Cardiac septum (tissue), 1 donor: ENCODE results near the gene PPP3R2.

DNA sequence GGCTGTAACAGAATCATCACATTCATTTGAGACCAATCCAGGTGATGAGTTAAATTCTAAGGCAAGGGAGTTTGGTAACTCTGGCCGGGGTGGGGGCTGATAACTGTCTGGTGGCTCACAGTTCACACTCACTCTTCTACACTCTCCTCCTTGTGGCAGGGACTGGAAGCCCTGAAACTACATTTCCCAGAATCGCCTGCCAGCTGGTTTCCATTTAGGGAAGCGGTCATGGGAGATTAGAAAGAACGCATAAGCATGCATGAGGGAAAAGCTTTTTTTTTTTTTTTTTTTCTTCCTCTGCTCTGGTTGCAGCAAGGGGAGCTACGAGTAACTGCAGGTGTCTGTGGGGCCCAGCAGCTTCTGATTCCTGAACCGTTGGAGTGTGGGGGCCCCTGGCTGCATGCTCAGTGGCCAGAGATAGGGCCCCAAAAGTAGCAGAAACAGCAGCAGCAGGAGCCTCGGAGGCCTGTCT is 154.8 kb upstream of the TBC1D2 start:
- PRO-cap, result no peak

DNA sequence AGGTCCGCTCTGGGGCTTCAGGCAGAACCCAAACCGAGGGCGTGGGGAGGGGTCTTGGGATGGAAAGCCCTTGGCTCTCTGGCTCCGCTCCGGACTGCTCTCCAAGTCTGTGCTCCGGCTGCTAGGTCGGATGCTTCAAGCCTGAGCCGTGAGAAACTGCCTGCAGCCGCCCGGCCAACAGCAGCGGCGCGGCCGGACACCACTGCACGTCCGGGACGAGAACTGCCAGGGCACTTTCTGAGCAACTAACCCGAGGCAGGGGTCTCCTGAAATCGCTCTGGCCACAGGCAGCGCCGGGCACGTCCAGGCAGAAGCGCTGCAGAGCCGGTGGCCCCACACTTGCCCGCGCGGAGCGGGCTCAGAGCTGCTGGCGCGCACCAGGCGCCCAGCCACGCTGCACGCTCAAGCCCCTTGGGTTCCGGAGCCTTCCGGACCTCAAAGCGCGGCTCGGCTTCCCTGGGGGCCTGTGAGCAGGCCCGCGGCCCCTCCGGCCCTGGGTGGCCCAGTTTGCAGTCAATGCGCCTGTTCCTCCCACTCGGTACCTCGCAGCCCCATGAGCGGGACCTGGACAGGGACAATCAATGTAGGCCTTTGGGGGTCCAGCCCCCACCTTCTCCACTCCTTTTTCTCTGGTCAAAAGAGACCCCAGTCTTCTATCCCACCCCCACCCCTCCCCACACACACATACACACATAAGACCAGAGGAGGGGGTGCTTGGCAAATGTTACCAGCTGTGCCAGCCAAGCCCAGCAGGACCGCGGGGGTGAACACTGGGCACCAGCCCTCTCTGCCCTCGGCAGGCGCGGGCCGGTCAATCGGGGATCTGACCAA is 1.0 kb downstream of the GABBR2 start:
- PRO-cap, result no peak

DNA sequence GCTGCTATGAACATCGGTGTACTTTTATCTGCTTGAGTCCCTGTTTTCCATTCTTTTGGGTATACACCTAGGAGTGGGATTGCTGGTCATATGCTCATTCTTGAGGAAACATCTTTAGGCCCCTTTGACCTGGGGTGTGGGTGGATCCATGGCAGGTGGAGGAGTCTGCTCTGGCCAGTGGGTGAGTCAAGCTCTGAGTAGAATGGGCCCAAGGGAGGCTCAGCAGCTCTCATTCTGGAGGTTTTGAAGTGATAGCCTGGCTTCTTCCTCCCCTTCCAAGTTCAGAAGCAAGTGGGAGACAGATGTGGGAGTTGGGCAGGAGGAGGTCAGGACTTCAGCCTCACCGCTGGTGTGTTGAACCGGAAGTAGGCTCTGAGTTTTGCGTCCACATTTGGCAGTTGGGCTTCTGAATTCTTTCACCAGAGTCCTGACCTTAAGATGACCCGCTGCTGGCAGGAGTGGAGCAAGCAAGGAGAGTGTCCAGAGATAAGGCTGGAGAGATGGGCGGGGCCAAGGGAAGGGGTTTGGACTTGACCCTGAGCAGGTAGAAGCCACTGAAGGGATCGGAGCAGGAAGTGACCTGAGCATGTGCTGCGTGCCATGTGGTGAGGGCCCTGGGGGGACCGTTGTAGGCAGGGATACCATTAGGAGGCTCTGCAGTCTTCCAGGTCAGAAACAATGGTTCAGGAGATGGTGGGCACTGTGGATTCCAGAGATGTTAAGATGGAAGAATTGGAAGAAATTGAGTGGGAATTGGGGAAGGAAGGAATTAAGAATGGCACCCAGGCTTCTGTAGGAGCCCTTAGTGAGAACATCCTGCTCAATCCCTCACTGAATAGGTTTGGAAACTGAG is 25.7 kb downstream of the GALNT12 start:
- PRO-cap, result no peak

GRCh38 chr9:98953837-98954162 is 10.1 kb downstream of the COL15A1 start:
- PRO-cap, result no peak

DNA sequence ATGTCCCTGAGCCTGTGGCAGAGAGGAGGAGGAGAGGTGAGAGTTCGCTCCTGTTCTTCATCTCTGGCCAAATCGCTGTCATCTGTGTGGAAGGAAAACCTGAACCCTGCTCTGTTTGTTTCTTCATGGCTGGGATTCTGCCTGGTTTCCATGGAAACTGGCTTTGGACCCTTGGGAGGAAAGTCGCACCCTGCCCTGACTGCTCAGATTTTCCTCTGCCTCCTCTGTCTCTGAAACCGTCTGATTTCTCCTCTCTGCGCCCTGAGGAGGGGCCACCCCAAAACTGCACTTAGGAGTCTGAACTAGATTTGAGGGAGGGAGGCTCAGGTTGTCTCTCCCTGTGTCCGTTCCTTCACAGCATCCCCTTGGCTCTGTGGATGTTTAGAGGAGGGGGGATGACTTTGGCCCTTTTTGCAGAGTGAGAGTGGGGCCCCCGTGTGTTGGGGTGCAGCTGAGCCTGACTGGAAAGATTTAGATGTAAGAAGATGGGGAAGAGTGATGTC is 31.8 kb downstream of the COL15A1 start:
- PRO-cap, result no peak

DNA sequence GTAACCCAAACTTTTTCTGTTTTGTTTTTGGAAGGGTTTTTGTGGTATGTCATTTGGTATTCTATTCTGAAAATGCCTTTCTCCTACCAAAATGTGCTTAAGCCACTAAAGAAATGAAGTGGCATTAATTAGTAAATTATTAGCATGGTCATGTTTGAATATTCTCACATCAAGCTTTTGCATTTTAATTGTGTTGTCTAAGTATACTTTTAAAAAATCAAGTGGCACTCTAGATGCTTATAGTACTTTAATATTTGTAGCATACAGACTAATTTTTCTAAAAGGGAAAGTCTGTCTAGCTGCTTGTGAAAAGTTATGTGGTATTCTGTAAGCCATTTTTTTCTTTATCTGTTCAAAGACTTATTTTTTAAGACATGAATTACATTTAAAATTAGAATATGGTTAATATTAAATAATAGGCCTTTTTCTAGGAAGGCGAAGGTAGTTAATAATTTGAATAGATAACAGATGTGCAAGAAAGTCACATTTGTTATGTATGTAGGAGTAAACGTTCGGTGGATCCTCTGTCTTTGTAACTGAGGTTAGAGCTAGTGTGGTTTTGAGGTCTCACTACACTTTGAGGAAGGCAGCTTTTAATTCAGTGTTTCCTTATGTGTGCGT is 45.2 kb downstream of the TGFBR1 start:
- PRO-cap, result no peak

DNA sequence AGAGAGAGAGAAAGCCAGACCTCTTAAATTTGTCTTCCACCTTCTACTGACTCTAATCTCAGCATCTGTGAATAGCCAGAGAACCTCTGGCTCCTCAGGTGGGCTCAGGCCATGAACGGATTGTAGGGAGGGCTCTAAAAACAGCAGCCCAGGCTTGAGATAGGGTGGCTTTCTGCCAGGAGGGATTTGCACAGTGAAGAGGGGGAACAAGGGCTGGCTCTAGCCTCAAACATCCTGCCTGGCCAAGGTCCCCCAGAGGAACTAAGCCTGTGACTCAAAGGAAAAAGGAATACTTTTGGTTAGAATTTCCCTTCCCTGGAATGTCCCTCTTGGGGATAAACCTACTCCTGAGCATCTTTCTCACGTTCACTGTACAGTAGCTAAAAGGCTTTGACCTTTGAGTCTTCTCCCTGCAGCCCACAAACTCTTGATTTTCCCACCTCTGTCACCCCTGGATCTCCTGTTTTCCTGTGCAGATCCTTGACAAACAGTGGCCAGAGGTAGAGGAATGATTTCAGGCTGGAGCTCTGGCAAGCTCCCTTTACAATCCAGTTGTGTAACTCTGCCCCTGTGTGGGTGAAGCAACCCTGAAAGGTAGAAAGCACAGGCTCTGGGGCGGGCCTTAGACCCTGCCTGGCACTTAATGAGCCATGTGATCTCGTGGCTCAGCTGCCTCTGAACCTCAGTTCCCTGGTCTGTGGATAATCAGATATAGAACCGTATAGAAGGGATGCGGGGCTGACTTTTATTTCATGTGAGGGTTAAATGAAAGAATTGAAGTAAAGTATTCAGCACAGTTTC is 17.4 kb downstream of the SEC61B start:
- PRO-cap, result no peak

GRCh38 chr9:99819801-99820430 is 1.8 kb upstream of the NR4A3 start:
- PRO-cap, result bidirectional peak, plus-strand start at chr9:99820318, minus-strand start at chr9:99819918

DNA sequence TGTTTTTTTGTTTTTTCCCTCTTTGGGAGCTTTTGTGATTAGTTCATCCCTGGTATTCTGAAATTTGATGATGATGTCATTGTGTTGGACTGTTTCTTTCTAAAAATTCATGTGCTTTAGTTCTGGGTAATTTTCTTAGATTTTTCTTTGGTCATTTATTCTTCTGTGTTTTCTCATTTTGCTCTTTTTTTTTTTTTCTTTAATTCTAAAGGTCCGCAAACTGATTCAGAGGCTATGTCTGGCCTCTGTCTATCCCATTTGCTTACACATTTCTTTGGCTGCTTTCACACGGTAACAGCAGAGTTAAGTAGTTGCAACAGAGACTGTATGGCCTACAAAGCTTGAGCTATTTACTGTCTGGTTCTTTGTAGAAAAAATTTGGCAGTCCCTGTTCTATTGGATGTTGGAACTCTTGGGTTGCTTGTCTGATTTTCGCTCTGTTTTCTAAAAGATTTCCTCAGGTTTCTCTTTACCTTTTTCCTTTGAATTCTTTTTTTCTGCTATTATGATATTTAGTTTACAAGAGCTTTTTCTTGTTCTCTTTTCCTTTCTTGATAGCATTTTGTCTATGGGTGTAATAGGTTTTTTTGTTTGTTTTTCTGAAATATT is 25.0 kb downstream of the STX17 start:
- PRO-cap, result no peak

DNA sequence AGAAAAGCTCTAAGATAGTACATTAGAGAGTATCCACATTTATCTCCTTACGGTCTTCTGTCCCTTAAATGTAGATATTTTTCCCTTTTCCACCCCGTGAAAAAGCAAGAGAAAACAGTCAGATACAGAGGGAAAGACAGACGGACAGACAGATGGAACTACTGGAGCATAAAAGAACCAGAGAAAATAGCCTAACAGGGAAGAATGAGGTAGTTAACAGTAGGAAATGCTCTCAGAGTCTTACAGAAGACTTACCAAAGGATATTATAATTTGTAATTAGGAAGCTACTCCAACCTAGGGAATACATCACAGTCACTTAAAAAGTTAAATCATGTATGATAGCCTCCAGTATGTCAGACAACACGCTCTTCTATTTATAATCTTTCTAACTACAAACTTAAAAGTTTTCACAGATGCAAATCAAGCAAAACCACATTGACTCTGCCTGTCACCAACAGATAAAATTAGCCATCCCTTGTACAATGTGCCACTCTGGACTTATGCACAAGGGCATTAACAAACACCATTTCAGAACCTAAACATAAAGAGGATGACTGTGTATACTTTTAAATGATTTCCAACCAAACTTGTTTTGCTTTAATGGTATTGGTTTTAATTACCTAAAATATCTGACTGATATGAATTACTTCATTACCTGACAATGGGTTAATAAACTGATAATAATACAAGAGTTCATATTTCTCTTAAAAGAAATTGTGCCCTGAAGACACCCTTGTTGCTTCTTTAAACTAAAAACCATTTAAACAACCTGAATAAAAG is 14.8 kb downstream of the ERP44 start:
- PRO-cap, result no peak

DNA sequence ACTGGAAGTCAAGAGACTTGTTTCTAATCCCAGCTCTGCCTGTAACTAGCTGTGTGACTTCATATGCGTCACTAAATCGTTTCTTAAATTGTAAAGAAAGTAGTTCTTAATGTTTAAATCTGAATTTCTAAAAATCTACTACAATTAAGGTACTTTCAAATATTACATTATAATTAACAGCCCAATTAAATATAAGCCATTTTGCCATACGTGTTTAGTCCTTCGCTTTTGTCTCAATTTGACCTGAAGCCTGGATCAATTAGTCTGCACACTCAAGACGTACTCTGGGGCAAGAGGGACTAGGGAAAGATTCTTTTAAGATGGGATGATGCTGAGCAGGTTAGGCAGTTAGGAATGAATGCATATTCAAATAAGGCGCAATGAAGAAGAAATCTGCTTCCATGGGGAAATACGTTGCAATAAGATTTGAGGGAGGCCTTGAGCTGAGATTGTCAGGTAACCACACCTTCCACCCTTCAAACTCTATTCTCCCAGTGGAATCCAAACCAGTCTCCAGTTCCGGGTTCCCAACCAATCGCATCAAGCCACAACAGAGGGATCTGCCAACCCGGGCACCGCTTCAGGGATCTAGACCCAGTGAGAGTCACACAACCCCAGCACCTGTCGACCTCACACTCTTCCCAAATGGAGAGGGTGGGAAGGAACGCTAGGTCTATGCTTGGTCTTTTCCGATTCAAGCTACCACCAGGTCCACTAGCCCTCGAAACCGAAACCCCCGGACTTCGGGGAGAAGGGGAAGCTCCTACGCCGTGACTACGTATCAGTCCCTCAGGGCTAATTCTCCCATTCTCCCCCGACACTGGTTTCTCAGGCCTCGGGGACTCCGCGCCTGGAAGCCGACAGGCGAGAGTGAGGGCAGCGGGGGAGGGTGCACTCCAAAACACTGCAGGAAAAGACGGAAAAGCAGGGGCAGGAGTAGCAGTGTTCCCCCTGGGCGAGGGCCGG is 745 bp downstream of the ERP44 start:
- PRO-cap, result unidirectional peak, plus-strand start at position 607 of the sequence

DNA sequence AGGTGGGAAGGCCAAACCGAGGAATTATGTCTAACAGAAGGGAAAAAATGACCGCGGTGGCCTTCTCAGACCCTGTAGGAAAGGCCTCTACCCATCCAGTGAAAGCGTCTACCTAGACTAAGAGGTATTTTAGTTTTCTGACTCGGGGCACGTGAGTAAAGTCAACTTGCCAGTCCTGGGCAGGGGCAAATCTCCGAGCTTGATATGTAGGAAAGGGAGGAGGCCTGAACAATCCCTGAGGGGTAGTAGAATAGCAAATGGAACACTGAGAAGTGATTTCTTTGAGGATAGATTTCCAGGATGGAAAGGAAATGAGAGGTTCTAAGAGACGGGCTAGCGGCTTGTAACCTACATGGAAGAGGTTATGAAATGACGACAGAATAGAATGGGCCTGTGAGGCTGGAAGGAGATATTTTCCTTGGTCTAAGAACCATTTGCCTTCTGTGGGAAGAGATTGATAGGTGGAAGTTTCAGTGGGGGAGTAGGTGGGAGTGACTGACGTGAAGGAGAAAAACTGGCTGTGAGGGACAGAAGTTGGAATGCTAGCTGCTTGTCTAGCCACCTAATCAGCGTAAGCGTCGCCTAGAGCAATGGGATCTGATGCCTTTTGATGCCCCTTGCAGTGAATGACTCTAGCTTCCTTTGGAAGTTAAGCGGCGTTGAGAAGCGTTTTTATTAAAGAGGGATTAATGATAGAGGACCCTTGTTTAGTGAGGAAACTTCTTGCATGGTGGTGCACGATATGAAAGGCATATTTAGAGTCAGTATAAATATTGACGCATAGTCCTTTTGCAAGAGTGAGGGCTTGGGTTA is 42.7 kb downstream of the INVS start:
- PRO-cap, result no peak

DNA sequence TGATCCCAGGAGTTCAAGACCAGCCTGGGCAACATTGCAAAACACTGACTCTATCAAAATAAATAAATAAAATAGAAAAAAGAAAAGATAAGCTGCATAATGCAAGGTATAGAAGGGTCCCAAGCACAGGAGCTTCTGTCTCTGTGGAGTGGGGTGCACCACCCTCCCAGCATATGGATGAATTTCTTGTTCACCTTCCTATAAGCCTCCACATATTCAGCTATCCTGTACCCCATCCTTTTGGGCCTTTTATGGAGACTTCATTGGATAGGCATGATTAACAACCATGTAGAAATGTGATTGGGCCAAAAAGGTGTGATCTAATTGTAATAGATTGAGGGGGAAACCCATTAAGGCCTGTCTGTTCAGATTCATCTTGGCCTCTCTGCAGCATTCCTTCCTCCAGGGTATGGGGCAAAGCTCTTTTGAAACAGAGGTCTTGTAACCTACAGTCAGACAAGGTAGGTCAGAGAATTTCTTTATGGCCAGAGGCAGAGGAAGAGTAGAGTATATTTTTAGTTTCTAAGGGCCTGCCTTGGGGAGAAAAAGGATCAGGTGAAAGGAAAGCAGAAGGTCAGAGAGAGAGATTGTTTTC is 98.4 kb downstream of the INVS start:
- PRO-cap, result no peak

GRCh38 chr9:100427700-100428328 is 871 bp downstream of the MSANTD3 start:
- PRO-cap, result bidirectional peak, plus-strand start at chr9:100427869, minus-strand start at chr9:100427746

GRCh38 chr9:100690419-100690984 is 112.6 kb downstream of the CAVIN4 start:
- PRO-cap, result no peak

DNA sequence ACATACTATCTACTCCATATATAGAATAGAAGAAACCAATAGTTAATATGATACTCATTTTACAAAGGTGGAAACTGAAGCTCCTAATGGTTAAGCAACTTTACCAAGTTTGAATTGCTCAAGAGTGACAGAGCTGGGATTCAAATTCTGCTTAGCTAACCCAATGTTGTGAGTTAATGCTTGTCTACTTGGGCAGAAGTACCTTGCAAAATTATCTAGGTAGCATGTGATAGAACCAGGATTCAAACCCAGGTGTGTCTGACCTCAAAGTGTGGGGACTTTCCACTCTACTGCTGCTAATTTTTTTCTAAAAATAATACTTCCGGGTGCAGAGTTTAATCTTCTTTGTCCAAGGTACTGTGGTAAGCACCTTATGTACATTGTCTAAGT is 7.7 kb downstream of the ALDOB start:
- PRO-cap, result no peak

DNA sequence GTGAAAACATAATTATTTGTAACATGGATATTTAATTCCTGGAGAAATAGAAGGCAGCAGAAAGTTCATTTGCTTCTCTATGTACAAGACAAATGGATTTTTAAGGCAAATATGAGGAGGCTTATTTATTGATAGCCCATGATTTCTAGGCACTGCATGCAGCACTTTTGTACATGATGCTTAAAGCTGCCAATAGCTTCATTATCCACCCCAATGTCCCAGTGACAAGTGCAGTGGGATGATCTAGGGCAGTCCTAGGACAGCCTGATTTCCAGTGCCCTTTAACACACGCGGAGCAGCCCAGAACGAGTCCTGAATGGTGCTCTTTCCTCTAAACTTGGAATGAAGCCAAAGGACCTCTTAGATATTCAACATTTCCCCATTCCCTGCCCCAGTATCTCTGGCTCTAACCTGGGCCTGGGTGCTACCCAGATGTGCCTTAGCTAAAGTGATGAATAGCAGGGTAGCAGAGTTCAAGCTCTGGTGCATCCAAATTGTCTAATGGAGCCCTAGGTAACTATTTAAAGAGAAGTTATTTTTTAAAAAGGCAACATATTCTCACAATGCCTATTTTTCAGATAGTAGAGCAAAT is 1.1 kb downstream of the ALDOB start:
- PRO-cap, result no peak

DNA sequence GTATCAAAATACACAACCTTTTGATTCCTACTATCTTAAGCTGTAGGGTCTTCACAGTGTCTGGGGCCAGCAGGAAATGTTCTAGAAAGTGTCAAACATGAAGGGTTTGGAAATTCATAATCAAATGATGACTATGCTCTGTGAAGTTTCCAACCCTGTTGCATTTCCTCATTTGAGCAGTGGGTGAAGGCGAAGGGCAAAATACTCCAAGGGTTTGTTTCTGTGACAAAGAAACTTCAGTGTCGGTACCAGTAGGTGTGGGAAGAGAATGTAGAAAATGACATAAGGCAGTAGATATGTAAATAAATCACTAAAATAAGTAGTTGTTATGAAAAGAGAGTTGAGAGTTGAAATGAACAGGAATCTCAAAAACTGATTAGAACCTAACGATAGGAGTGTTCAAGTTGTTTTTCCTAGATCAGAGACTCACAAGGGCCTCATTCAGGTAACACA is 542 bp downstream of the ALDOB start:
- PRO-cap, result no peak

- PRO-cap, result no peak
These were observed at the start of gene PPP3R2 for GRCh38 chr9:101594876-101595223. TSS of gene PPP3R2 (minus strand) at chr9:101594969.

GRCh38 chr9:104117940-104118504 is 23.9 kb downstream of the SMC2 start:
- PRO-cap, result no peak